Colic lymph node (tissue), 1 donor: ENCODE data around the gene CYTH1.

DNA sequence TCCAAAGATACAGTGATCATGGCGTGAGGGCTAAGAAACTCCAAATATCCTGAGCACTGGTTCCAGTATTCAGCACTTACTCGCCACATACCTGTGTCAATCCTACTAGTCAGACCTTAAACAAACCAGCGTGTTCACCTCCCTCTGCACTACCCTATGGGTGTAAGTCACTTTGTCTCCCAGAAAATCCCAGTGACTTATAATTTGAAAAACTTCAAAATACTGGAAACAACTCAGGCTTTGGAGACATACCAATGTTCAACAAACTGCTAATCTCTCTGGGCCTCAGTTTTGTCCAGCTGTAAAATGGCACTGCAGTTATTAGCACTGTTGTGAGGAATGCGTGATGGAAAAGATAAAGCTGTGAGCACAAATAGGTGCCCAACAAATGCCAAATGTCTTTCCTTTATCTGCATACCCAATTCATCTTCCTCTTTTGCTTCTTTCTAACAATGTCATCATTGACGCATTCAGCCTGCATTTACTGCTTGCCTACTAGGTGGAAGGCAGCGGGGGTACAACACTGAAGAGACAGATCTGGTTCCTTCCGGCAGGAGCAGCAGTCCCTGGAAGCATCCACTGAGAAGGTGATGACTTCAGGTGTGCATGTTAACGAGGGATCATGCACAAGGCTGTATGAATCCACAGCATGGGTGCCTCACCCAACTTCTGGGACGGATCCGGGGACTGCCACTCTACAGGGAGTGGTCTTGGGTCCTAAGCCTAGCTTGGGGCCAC is 63.5 kb downstream of the CYTH1 start:
- PRO-cap, result no peak

DNA sequence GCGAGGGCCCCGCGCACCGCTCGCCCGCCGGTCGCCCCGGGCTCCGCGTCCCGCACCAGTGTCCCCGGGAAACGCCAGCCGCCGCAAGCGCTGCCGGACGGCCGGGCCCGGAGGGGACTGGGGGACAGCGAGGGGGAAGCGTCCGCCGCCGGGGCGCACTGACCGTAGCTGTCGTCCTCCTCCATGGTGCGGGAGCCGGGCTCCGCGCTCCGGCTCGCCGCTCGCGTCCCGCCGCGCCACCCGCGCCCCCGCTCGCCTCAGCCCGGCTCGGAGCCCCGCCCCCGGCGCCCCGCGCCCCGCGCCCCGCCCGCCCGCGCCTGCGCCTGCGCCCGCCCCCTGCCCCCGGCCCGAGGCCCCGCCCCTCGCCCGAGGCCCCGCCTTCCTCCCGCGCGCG is at the start of gene CYTH1:
Gene CYTH1 (minus strand): TSS at position 235 of the 394 bp plus-strand sequence.
- PRO-cap, result bidirectional peak, plus-strand start outside the sequence, minus-strand start at position 259 of the sequence

GRCh38 chr17:78792178-78792550 is 10.1 kb upstream of the CYTH1 start:
- PRO-cap, result no peak

DNA sequence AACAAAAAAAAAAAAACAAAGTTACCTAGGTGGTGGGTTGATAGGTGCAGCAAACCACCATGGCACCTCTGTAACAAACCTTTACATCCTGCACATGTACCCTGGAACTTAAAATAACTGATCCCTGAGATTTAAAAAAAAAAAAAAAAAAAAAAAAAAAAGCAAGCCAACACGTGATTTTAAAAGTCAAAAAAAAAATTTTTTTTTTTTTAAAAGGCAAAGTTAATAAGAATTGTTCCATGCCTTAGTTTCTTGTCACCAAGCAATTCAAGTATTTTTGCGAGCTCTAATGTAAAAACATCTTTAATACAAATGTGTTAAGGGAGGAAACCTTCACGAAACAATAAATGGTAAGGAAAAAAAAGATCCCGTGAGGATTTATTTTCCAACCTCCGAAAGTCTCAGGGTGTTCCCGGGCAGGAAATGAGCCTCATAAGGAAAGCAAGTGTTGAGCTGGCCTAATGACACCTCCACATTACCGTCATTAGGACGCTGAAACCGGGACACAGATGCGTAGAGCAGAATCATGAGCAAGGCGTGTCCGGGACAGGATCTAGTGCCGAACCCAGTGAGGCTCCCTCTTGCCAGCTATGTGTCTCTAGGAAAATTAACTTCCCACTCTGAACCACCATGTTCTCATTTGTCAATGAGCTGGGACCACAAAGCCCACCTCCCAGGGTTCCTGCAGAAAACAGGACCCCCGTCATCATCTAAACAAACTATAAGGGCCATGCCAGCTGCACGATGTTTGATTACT is 22.6 kb upstream of the CYTH1 start:
- PRO-cap, result unidirectional peak, minus-strand start at position 83 of the sequence

DNA sequence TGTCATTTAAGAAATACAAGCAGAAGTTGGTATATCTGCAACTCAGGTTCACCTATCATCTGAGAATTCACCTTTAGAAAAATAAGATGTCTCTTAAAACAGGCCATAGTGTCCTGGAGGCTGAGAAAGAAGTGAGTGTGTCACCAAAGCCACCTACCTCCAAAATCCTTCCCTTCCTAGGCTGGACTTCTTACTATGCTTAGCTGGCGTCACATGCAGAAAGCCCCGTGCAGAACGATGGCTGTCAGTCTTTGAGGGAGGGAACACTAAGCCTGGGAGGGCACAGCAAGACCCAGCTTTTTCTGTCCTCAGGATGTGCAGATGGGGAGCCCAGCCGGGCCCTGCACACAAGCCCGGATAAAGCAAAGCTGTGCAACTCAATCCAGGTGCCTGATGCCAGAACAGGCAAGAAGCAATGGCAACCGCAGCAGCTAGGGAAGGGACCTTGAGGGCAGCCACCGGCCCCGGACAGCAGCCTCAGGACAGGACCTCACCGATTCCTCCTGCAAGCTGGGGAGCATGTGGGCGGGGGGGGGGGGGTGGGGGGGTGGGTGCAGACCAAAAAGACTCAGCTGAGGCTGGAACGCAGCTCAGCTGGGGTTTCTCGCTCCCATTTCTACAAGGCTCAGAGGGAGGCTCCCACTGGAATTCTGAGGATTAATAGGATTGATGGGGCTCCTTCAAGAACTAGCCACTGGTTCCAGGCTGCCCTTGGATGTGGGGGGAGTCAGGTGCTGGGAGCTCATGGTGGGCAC is 14.0 kb upstream of the USP36 start:
- PRO-cap, result no peak

DNA sequence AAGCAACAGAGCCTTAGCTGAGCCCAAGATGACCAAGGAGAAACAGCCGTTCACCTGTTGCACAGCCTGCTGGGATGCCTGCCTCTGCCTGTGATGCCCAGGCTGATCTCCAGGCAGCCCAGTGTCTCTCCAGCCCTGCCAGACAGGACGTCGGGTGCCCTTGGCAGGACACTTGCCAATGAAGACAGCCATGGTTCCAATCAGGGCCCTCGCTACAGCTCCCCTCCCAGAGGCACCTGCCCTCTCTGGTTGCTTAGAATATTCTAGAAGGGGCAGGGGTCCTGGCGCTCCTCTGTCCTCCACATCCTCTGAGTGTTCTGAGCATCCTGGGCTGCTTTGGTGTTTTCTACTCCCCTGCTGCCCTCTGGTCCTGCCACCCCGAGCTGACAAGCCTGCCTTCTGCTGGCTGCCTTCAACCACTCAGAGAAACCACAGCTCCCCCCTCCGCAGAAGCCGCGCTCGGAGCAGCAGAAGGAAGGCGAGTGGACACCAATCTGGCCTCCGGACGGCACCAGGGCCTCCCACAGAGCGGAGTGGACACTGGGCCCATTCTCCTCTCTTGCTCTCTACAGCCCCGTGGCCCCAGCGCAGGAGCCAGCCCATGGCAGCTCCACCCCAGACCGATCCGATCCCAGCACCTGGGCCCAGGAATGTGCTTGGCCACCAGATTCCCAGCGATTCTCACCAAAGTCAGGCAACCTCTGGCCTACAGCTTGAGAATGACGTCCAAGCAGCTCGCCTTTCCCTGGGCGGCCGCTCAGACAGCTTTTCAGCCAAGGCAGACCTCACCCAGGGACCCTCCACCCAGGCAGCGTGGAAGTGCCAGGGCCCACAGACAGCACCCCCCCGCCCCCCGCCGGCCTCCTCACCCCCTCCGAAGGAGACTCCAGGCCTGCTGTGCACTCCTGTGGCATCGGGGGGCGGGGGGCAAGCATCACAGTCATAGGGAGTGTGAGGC is 6.5 kb downstream of the CEP295NL start:
- PRO-cap, result no peak

DNA sequence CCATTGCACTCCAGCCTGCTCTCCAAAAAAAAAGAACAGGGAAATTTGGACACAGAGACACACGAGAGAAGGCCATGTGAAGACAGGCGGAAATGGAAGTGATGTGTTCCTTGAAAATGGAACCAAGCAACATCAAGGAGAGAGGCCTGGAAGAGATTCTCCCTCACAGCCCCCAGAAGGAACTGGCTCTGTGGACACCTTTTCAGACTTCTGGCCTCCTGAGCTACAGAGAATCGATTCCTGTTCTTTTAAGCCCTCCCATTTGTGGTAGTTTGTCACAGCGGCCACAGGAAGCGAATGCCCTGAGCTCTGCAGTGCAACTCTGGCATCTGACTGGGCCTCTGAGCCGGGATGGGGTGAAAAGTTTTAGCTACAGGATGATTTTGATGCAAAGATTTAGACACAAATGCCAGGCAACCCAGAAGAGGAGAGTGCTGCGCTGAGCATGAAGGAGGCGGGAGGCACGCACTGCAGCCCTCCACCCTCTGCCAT is 2.4 kb downstream of the TIMP2 start:
- PRO-cap, result unidirectional peak, minus-strand start at position 212 of the sequence

DNA sequence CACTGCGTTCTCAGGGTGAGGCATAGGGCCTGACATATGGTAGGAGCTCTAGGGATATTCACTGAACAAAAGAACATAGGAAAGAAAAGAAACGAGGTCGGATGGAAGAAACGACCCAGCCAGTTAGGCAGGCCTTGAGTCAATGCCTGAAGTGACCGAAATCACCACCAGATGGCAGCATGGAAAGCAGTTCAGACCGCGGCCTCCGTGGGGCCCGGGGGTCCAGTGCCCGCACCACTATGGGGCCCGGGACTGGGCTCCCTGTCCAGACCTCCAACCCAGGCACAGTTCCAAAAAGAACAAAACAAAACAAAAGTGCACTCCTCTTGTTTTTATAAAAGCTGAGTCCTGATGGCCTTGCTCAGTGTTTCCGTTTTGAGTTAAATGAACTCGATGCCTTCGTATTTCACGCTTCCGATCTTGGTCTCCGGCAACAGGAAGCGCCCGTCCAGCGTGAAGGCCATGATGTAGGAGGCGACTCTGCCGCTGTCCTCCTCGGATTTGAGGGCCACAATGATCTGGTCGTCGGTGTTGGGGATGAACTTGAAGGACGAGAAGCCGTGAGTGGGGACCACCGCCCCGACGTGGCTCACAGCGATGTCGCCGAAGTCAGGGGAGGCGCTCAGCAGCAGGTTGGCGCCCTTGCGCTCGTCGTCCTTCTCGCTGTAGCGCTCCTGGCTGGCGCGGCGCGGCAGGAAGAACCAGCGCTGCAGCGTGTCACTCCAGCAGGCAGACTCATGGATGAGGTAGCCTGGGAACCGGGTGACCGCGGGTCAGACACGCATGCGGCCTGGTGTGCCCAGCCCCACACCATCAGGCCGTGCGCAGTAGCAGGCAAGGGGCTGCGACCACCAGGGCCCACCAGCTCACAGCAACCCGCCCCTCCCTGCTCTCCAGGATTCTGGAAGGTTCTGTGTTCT is 13.7 kb upstream of the LGALS3BP start:
- PRO-cap, result no peak

DNA sequence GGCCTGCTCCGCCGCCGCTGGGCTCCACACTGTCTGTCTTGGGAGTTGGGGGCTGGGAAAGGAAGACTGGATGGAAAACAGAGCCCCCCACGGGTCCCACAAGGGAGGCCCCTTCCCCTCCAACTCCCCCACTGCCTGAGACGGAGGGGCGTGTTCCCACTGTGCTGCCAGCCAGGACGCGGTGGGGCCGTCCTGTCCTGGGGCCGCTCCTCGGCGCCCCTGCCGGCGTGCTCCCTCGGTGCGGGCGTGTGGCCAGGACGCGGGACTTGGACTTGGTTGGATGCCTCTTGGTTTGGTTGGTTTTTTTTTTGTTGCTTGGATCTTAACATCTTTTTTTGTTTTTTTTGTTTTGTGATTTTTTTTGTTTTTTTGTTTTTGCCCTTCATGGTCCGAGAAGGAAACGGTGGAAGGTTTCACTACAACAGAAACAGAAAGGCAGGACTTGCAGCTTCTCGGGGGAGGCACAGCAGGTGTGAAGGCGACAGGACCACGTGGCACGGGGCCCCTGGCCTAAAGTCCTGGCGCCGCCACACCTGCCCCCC is 15.9 kb downstream of the ENGASE start:
- PRO-cap, result no peak

- PRO-cap, result unidirectional peak, minus-strand start at chr17:79167699
Measured at GRCh38 chr17:79167514-79167781, 92.8 kb downstream of the ENGASE start.

- PRO-cap, result no peak
Measured at GRCh38 chr17:79182718-79183803, 108.4 kb downstream of the ENGASE start.

- PRO-cap, result no peak
Measured at GRCh38 chr17:79228015-79228553, 153.5 kb downstream of the ENGASE start.

GRCh38 chr17:79340336-79341194 is 265.9 kb downstream of the ENGASE start:
- PRO-cap, result unidirectional peak, plus-strand start at chr17:79340944

DNA sequence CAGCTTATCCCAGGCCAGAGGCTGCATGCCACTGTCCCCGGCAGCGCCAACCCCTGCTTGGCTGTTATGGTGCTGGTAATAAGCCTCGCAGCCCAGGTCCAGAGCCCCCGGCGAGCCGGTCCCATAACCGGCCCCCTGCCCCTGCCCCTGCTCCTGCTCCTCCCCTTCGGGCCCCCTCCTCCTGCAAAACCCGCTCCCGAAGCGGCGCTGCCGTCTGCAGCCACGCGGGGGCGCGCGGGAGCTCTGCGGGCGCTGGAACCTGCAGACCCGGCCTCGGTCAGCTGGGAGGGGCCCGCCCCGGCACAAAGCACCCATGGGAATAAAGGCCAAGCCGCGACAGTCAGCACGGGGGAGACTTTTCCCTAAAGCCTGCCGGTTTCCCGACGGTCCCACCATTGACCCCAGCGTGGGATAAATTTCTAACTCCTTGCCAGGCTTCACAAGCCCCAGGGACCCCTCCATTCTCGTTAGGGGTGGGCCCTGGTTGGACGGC is 11.2 kb downstream of the ENPP7 start:
- PRO-cap, result no peak

DNA sequence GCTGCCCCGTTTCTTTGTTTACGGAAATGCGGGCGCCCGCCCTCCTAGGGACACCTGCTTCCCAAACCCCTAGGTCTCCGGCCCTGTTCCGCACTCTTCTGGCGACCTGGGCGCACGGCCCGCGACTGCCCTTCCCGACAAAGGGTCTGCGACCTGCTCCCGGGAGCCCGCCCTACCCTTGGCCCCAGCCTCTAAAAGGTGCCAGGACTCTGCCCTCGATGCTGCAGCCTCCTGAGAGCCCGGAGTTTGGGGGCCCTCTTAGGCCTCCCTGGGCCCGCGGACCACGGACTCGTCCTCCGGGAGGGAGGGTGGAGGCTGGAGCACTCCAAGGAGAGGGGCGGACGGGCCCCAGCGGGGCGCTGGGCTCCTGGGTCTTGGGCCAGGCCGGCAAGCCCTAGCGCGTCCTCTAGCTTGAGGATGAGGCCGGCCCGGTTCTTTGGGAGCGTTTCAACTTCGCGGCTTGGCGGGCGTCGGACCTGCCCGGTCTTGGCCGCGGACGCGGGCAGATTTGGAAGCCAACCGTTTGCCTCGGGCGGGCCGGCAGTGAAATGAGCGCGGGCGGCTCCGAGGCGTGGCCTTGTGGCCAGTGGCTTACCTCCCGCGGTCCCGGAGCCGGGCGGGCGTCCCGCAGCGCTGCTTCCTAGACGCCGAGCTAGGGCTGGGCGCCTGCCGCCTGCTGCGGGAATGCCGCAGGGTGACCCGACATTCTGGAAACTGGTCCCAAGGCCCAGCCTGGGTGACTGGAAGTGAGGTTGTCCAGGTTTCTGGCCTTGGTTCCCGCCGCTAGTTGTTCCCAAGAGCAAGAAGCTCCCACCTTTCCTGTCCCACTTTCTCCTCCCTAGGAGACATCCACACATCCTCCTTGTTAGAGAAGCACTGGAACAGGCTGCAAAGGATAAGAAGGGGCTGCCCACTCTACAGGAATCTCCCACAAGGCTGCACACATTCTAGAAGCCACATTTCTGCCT is 4.2 kb upstream of the CBX8 start:
- PRO-cap, result no peak

GRCh38 chr17:79833238-79833702 is 6.0 kb downstream of the CBX4 start:
- PRO-cap, result no peak

- PRO-cap, result no peak
Measured at GRCh38 chr17:79833830-79834370, 5.3 kb downstream of the CBX4 start.

DNA sequence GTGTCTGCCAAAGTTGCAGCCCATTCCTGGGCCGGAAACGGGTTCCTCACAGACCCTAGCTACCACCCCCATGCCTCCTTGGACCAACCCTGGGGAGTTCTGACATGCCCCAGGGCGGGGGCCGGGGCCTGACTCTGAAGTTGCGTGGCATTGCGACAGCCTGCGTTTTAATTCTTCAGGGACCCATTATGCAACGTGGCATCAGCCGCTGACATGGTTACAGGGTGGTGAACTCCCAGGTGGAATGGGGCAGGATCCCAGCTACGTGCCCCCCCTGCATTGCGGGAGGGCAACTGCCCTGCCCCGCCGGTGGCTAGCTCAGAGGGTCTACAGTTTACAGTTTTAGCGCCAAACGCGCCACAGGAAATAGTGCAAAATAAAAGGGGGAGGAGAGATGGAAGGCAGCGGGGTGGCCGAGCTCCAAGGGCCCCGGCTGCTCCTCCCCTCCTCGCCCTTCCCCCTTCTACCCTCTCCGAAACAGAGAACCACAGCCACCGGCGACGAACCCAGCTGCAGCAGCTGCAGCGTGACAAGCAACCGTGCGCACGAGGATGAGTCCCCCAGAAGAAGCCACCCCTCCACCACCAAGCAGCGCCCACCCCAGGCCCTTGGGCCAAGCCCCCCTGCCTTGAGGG is 2.5 kb downstream of the CBX4 start:
- PRO-cap, result unidirectional peak, plus-strand start at position 518 of the sequence

GRCh38 chr17:79838121-79838281 is 1.2 kb downstream of the CBX4 start:
- PRO-cap, result no peak

- PRO-cap, result no peak
Measured at GRCh38 chr17:79918934-79919518, 79.8 kb upstream of the CBX4 start.